Measurements from ENCODE around the genes HMGCR, CRHBP and PDE8B.

DNA sequence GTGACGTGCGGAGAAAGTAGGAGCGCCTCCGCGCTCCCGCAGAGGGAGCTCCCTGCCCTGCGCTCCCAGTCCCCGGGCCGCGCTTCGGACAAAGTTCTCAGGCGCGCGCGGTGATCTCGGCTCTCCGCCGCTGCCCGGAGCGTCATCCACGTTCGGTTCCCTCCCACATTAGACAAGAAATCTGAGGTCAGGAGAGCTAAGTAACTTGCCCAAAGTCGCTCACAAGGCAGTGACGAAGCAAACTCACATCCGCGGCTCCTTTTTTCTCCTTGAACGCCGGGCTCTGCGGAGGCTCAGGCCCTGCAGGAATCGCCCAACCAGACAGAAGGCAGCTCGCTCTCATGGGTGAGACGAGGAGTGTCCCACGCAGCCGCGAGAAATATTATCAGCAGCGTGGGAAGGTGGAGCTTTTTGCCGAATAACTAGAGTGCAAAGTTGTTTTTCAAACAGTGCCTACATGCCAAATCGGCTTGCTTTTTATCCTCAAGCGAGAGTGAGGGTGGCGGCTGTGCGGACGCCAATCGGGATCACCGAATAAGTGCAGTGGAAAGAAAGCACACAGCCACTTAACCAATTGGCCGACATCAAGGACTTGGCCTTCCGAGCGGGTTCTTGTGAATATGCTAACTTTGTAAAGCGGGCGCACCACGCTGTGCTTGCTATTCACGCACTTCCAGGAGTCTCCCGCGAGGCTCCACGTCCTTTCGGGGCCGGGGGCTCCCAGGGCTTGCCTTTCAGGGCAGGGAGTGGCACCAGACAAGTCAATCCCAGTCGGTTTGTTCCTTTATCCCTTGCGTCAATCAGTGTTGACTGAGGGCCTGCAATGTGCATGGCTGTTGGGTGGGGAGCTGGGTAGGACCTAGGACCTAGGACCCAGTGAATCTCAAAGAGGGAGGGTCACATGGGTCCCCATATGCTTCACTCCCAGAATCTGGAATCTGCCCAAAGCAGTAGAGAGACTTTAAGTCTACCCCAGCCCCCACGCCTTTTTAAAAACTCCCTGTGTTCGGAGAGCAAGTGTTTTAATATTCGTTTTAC is 1.7 kb upstream of the GCNT4 start:
- RRBS, result 1% methylated on average over 13 of the region's 61 CpGs

- RRBS, result no CpG with 5 or more reads among the region's 32 CpGs
Observed at GRCh38 chr5:75337100-75337424, at the start of gene HMGCR. TSS of gene HMGCR (plus strand) at chr5:75337220.

- RRBS, result under 1% methylated on average over 9 of the region's 53 CpGs
Observed at GRCh38 chr5:75337425-75338419, 702 bp downstream of the HMGCR start.

DNA sequence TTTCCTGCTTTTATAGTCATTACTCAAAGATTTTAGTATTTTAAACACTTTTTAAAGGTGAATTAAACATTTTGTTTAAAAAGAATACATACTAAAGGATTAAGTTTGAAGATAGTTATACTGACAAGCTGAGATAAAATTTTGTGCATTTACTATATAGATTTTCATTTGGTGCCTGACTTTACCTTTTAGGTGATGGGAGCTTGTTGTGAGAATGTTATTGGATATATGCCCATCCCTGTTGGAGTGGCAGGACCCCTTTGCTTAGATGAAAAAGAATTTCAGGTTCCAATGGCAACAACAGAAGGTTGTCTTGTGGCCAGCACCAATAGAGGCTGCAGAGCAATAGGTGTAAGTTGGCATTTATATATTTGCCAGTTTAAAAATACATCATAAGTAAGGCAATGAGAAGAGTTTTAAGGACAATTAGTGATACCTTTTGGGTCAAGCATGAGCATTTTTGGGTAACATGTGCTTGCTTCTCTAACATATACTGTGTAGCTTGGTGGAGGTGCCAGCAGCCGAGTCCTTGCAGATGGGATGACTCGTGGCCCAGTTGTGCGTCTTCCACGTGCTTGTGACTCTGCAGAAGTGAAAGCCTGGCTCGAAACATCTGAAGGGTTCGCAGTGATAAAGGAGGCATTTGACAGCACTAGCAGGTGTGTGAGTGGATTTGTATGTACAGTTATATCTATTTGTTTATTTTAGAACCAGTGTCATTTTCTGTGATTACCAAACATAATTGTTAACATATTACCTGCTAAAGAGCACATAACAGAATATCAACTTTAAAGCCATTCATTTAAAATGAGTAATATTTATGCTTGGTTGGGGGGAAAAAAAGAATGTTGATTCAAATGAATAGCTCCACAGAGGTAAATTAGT is 18.1 kb downstream of the HMGCR start:
- RRBS, result no CpG with 5 or more reads among the region's 6 CpGs

DNA sequence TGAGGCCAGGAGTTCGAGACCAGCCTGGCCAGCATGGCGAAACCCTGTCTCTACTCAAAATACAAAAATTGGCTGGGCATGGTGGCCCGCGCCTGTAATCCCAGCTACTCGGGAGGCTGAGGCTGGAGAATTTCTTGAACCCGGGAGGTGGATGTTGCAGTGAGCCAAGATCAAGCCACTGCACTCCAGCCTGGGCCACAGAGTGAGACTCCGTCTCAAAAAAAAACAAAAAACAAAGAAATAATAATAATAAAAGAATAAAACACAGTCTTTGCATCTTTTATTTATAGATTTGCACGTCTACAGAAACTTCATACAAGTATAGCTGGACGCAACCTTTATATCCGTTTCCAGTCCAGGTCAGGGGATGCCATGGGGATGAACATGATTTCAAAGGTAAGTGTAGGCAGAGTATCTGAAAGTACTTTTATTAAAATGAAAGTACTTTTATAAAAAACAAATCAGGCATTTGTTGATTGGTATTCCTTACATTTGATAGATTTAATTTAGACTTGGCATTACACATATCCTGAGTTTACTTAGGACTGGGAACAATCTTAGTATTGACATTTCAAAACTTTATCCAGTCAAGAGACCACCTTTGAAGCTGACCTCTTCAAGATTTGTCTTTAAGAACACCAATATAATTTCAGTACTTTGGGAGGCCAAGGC is 19.2 kb downstream of the HMGCR start:
- RRBS, result no CpG with 5 or more reads among the region's 10 CpGs

- RRBS, result no CpG with 5 or more reads among the region's 7 CpGs
Observed at GRCh38 chr5:76273561-76273942, 129.5 kb upstream of the IQGAP2 start.

- RRBS, result no CpG with 5 or more reads among the region's 6 CpGs
Observed at GRCh38 chr5:76565971-76566644, 57.1 kb downstream of the F2RL2 start.

- RRBS, result no CpG with 5 or more reads among the region's 12 CpGs
Observed at GRCh38 chr5:76584147-76584853, 38.9 kb downstream of the F2RL2 start.

DNA sequence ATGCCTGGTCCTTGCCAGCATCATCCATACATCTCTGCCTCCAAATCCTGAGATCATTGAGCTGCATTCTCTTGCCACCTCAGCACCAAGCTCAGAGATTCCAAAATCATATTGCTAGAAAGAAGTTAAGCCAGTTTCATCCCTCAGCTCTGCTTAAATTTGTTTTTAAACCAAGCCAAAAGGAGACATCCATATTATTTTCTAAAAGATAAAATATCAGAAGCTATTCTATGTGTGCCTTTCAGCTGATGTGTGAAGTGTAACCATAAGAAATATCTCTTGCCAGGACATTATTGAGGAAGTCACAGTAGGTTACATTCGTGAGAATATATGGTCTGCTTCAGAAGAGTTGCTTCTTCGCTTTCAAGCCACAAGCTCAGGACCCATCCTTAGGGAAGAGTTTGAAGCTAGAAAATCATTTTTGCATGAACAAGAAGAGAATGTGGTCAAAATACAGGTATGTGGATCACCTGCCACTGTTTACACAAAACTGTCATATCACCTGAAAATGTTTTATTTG is 17.5 kb upstream of the F2RL2 start:
- RRBS, result no CpG with 5 or more reads among the region's 2 CpGs

- RRBS, result 98% methylated on average over 5 of the region's 12 CpGs
Observed at GRCh38 chr5:76732476-76732903, 16.6 kb downstream of the F2R start.

DNA sequence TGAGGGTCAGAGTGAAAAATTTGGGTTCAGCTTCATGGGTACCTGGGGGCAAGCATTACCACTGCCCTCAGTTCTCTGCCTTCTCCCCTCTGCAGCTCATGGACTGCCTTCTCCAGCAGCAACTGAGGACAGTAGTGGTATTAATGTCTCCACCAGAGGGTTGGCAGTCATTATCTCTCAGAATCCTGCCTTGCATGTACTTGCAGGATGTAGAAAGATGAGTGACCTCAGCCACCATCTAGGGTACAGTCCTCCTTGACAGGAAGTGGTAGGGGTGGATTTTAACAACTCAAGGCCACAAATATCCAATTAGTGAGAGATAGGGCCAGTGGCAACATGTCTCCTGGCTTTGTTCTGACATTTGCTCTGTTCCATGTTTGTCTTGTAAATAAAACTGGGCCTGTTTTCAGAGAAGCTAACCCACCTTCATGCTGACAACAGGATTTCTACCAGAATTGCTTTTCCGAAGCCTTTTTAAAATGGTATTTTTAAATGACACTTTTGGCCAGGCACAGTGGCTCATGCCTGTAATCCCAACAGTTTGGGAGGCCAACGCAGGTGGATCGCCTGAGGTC is 47.3 kb downstream of the F2R start:
- RRBS, result no CpG with 5 or more reads among the region's 3 CpGs

DNA sequence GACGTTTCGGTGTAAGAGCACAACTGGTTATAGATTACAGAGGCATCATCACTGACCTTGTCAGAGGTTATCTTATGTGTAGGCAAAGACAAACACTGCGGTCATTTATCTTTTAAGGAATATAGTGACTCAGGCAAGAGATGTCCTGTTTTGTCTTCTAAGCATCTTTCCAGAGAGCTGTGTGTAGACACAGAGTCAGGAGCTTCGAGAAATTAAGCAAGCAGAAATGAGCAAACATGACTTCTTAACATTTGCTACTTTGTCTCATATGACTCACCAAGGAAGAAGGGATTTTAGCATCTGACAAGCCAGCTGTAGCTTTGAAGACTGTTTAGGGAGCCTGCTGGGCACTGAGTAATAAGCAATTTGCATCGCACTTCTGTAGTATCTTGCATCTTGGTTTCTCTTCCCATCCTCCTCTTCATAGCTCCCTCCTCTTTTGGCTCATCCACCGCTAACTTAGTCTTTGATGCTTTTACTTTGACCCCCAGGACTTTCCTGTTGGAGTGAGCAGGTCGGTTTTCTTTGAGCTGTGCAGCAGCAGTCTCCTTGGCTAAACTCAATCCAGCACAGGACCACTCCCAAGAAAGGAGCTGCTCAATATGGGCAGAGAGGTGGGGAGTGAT is 12.7 kb upstream of the F2RL1 start:
- RRBS, result no CpG with 5 or more reads among the region's 7 CpGs

GRCh38 chr5:76952533-76953192 is at the start of gene CRHBP:
TSS of gene CRHBP (plus strand) at chr5:76953045.
- RRBS, result 13% methylated on average over 2 of the region's 13 CpGs

GRCh38 chr5:77059590-77060006 is 27.5 kb downstream of the ZBED3 start:
- RRBS, result no CpG with 5 or more reads among the region's 11 CpGs

- RRBS, result no CpG with 5 or more reads among the region's 9 CpGs
Observed at GRCh38 chr5:77138643-77139539, 51.8 kb upstream of the ZBED3 start.

DNA sequence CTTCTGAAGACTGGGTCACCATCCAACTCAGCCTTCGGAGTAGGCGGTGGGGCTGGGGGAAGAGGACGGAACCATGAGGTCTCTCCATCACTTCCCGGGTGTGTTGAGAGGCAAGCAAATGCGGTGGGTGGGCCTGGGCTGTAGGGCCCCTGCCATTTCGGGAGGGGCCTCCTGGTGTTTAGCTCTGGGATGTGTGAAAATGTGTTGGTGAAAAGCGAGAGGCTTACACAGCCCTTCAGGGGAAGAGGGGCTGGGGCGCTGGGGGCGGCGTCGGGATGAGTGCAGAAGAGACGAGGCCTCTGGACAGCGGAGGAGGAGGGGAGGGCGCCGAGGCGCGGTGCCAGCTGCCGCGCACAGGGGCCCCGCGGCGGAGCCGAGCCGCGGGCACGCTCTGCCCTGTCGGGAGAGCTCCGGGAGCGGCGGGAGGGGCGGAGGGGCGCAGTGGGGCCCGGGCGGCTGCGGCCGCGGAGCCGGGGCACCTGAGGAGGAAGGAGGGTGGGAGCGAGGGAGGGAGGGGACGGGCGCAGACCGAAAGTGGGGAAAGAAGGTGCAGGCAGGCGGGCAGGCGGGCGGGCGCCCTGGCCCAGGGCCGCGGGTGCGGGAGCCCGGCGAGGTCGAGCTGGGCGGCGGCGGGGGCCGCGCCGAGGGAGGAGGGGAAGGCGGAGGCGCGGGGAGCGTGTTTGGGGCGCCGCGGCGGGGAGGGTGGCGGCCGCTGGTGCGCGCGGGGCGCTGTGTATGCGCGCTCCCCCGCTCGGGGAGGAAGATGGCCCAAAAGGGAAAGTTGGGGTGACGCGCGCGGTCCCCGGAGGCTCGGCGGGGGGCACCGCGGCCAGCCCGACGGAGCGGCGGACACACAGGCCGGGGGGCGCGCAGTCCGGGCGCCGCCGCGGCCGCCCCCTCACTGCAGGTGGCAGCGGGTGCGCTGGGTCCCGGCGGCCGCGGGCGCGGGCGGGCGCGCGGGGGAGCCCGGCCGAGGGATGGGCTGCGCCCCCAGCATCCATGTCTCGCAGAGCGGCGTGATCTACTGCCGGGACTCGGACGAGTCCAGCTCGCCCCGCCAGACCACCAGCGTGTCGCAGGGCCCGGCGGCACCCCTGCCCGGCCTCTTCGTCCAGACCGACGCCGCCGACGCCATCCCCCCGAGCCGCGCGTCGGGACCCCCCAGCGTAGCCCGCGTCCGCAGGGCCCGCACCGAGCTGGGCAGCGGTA is at the start of gene PDE8B:
TSS of gene PDE8B (plus strand) at position 732 of the 1,209 bp plus-strand sequence.
- RRBS, result 1% methylated on average over 48 of the region's 144 CpGs

- RRBS, result no CpG with 5 or more reads among the region's 3 CpGs
Observed at GRCh38 chr5:77443770-77444116, 48.4 kb downstream of the WDR41 start.

GRCh38 chr5:77590373-77590731 is 48.2 kb downstream of the OTP start:
- RRBS, result no CpG with 5 or more reads among the region's 3 CpGs

DNA sequence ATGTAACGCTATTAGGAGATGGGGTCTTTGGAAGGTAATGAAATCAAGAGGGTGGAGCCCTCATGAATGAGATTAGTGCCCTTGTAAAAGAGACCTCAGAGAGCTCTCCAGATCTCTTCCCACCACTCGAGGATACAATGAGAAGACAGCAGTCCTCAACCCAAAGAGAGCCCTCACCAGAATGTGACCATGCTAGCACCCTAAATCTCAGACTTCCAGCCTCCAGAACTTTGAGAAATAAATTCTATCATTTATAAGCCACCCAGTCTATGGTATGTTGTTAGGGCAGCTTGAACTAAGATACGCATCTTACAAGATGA is 12.7 kb downstream of the TBCA start:
- RRBS, result no CpG with 5 or more reads among the region's 3 CpGs

GRCh38 chr5:78526055-78526502 is 122.5 kb downstream of the LHFPL2 start:
- RRBS, result no CpG with 5 or more reads among the region's 7 CpGs

Measured in epithelial cell of prostate (primary cell).